Occipital lobe (tissue), 2 donors: ENCODE measurements around a stretch of chr6.

GRCh38 chr6:13454500-13455347 is 32.7 kb downstream of the GFOD1 start:
- RAMPAGE, long total RNA, result no peak

- RAMPAGE, long total RNA, result no peak
Observed at GRCh38 chr6:13458934-13459340, 28.5 kb downstream of the GFOD1 start.

GRCh38 chr6:13485260-13485486 is 2.2 kb downstream of the GFOD1 start:
- RAMPAGE, long total RNA, result no peak

DNA sequence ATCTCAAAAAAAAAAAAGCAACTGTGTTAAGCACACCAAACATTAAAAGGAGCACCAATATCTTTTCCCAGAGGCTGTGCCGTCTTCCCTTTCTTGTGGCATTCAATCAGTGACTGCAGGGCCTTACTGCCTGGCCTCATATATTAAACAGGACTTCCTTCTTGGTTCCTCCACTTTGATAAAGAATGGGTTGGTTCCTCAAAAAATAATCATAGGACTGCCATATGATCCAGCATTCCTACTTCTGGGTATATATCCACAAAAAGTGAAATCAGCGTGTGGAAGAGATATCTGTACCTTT is 40.2 kb upstream of the GFOD1 start:
- RAMPAGE, long total RNA, result no peak

- RAMPAGE, long total RNA, result no peak
Observed at GRCh38 chr6:13615037-13615230, 201 bp upstream of the NOL7 start.

DNA sequence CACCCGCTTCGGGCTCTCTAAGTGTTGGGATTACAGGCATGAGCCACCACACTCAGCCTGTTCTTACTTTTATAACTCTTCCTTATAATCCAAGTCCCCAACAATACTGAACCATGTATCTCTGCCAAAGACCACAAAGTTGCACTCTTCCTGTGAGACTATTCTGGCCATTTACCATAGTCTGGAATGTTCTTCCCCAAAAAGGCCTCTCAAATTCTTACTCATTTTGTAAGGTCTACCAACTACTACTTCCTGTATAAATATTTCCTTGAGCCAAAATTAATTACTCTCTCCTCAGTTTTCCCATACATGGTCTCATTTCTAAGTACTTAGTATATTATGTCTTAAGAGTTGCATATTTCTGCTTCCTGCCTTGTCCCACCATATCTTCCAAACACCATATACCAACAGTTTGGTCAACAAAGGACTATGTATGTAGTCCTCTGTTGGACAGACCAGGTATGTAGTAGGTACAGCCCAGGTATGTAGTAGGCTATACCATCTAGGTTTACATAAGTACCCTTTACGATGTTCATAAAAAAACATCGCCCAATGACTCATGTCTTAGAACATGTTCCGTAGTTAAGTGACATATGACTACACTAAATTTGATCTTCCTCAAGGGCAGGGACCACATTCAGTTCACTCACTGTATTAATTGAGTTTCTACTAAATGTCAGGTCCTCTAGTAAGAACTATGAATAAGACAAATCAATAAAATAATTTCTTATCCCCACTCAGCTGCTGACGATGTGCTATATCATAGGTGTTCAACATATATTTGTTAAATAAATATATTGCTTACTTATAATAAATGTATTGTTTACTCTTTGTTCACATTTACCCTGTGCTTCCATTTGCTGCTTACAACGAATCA is 21.9 kb downstream of the RANBP9 start:
- RAMPAGE, long total RNA, result no peak

DNA sequence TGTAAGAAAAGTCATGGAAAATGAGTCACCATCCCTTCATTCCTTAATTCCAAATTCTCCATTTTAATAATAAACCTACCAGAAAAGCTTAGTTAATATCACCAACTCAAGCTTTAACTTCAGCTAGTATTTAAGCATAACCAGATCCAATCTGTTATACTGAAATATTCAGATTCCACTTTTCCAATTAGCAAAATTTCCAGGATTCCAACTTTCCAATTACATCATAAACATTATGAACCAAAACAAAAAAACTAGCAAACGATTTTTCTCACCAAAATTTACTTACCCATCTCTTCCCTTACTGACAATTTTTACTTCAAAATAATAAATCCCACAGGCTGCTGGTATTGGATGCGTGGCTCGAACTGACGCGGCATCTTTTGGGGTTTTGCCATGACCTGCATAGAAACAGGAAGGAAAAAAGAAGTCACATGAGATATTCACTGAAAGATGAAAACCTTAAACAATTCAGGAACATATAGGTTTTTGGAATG is 15.1 kb downstream of the RANBP9 start:
- RAMPAGE, long total RNA, result no peak

- RAMPAGE, long total RNA, result no peak
Observed at GRCh38 chr6:13710399-13711464, 903 bp downstream of the RANBP9 start.

DNA sequence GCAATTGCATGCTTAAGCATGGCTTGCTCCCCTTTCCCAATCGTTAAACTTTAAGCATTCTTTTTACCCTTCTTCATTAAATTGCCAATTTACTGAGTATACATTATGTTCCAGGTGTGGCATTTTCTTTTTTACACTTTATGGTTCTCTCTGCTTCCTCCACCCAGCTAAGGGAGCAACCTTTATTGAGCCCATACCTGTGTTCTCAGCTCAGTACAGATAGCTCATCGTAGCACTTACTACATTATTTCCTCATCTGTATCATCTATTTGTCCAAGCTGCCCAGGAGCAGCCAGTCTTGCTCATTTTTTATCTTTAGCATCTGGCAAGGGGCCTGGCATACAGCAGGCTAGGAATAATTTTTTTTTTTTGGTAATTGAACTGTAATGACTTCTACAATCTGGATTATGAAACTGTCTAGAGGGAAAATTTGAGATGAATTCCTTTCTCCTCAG is 3.3 kb downstream of the MCUR1 start:
- RAMPAGE, long total RNA, result no peak

GRCh38 chr6:14132267-14132702 is 14.7 kb downstream of the CD83 start:
- RAMPAGE, long total RNA, result no peak

DNA sequence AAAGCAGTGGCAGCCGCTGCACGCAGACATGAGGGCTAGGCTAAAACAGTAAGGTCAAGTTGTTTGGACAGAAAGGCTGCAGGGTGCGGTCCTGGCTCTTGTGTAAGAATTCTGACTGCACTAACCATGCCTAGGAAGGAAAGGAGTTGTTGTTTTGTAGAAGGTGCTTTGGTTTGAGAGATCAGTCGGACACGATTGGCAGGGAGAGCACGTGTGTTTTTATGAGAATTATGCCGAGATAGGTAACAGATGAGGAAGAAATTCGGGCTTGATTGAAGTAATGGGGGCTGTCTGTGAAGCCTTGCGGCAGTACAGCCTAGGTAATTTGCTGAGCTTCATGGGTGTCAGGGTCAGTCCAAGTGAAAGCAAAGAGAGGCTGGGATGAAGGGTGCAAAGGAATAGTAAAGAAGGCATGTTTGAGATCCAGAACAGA is 181.5 kb downstream of the CD83 start:
- RAMPAGE, long total RNA, result no peak

DNA sequence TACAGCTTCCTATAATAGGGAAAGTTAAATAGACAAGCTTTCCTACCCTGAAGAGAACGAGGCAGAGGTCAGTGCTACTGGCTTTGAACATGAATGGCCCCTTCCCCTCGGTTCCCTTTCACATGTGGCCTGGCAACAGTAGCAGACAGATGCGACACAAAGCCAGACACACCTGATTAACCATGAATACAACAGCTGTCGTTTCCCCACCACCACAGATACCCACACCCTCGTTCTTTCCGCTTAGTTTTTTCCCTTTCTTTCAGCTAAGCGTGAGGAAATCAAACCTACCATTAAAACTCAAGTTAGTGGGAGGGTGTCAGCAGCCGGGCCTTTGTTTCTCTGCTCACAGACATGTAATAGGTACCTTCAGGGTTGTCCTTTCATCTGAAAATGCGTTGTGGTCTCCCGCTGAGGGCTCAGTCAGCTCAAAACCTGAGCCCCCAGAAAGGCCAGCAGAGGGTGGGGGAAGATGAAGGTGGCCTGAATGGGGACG is 516.7 kb upstream of the JARID2 start:
- RAMPAGE, long total RNA, result no peak

DNA sequence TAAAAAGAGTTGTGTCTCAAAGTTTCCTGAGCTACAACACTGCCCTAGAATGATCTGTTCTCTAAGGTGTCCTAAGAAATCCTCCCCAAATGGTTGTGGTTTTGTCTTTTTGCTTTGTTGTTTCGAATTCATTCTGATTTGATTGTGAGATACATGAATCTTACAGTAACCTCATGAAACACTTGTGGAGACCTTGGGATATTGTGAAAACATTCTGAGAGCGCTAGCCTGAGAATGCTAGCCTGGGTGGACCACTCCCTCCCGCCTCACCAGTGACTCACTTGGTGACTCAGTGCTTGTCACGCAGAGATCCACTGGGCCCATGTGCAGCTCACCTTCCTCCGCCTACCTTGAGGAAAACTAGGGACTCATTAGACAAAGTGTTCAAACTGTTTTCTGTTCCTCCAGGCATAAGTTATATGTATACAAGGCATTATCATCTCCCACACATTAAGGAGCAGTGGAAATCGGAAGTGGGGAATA is 502.0 kb upstream of the JARID2 start:
- RAMPAGE, long total RNA, result no peak

DNA sequence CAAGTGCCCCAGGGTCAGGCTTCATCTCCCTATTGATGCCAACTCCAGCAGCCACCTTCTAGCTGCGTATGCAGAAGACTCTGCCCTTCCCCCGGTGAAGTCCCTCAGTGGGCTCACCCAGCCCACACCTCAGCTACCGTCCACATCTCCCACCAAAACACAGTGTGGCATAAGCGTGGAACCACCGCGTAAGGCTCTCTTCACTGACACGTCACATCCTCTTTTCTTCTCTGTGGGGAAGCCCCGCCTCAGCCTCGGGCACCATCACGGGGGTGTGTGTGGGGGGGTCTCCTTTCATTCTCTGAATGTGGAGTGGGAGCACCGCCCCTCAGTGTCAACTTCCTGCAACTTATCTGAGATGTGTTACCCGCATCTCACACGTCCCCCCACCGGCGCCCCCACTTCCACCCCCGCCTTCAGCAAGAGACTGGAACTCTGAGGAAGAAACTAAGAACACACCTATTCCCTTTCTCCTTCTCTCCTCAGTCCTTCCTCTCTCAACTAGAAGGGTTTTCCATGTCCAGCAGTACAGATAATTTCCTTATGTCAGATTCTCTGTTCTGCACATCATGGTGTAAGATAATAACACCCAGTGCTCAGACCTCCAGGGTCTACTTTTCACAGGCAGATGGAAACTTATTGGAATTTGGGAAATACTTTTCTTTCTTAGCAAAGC is 388.3 kb upstream of the JARID2 start:
- RAMPAGE, long total RNA, result no peak

DNA sequence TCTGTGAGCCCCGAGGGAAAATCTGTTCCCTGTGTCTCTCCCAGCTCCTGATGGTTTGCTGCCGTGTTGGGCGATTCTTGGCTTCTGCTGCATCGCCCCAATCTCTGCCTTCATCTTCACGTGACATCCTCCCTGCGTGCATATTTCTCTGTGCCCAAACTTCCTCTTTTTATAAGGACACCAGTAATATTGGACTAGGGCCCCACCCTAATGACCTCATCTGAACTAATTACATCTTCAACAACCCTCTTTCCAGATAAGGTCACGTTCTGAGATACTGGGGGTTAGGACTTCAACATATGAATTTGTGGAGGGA is 355.7 kb upstream of the JARID2 start:
- RAMPAGE, long total RNA, result no peak

DNA sequence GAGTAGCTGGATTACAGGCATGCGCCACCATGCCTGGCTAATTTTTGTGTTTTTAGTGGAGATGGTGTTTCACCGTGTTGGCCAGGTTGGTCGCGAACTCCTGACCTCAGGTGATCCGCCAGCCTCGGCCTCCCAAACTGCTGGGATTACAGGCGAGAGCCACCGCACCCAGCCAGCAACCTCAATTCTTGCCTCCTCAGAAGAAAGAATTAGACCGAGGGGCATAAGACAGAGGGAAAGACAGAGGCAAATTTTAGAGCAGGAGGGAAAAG is 259.8 kb upstream of the JARID2 start:
- RAMPAGE, long total RNA, result no peak

DNA sequence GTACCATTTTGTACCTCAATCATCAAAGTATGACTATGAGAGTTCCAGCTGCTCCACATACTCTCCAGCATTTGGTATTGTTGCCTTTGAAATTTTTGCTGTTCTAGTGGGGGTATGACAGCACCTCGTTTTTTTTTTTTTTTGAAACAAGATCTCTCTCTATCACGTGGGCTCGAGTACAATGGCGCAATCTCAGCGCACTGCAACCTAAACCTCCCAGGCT is 144.8 kb upstream of the JARID2 start:
- RAMPAGE, long total RNA, result no peak

GRCh38 chr6:15245263-15245447 is 714 bp upstream of the JARID2 start:
- RAMPAGE, long total RNA, result no peak

- RAMPAGE, long total RNA, result no peak
Observed at GRCh38 chr6:15247454-15248457, 1.9 kb downstream of the JARID2 start.

- RAMPAGE, long total RNA, result no peak
Observed at GRCh38 chr6:15274677-15275379, 29.0 kb downstream of the JARID2 start.